Kidney epithelial cell (primary cell): ENCODE measurements around the gene RNF212.

GRCh38 chr4:467322-467896 is 31.5 kb downstream of the ZNF721 start:
- RAMPAGE, long total RNA, result no peak
- RRBS, result no CpG with 5 or more reads among the region's 5 CpGs

DNA sequence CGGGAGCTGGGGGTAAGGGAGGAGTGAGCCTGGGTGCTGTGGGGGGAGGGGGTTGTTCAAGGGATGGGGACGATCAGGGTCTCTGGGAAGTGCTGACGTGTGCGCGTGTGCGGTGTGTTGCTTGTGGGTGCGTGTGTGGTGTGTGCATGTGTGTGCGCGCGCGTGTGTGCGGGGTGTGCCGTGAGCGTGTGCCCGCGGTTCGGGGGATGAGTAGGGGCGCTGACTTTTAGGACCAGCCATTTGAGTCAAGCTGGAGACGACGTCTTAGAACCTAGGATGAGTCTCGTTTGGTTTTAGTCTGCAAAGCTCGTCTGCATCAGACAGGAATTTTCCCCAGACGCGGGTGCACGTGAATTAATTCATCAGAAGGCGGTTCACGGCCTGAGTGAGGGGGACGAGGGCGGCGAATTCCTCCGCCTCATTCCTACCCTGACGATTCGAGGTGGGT is 922 bp upstream of the TMEM271 start:
- RAMPAGE, long total RNA, result no peak
- RRBS, result no CpG with 5 or more reads among the region's 33 CpGs

DNA sequence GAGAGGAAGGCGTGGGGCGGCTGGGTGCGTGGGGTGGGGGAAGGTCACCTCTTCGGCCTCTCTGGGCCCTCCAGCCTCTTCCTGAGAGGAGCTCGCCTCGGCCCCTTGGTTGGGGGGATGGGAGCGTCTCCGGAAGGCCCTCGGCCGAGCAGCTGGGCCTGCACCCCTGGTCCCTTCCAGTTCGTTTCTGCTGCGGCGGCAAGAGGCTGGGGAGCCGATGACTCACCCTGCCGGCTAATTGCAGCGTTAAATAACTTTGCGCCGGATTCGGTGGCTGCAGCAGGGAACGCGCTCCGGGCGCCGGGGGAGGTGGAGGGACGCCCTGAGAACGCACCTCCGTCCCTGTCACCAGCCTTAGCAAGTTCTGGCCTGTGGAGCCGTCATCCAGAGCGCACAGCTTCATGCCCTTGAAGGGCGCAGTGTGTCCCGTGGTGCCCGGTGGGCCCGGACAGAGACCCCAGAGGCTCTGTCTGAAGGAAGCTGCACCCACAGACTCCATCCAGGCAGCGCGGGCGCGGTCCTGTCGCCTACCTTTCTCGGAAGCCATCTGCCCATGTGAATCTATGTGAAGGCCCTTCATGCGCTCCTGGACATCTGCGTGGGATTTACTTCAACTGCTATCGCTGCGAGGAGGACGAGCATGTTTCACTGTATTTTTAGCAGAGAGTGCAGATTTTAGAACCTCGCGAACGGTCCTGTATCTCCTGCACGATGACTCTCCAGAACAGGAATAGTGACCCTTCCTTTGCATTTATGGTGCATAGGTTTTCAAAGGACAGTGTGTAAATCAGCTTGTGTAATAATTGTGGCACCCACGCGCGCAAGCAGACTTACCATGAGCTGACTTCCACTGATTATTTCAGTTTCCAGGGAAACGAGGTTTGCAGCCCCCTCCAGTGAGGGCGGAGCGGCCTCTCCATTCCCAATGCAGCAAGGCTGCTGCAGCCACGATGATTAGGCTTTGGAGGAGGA is 1.6 kb upstream of the TMEM271 start:
- RAMPAGE, long total RNA, result no peak
- RRBS, result no CpG with 5 or more reads among the region's 55 CpGs

DNA sequence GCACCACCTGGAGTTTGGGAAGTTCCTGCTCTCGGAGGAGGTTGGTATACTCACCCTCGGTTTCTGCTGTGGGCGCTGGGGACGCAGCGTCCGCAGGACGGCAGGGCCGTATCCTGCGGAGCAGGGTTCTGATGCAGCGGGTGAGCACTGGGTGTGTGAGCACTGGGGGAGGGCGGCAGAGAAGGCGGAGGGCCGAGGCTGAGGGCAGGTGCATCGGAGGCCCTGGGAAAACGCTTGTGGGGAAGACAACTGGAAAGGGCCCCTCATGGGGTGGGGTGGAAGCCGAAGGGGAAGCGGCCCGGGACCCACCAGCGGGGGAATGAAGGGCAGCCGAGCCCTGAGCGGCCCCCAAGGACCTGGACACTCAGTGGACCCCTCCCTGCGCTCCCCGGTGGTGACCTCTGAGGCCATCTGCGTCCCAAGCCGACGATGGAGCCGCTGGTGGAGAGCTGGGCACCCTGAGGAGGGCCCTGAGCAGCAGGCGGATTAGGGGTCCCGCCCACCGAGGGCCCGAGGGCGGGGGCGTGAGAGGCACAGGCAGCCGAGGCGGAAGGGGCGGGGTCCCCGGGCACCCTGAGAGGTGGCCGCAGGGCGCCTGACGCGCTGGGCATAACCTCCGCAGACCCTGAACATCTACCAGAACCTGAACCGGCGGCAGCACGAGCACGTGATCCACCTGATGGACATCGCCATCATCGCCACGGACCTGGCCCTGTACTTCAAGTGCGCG is 10.8 kb downstream of the ATP5ME start:
- RAMPAGE, long total RNA, result no peak
- RRBS, result 2% methylated on average over 17 of the region's 51 CpGs

DNA sequence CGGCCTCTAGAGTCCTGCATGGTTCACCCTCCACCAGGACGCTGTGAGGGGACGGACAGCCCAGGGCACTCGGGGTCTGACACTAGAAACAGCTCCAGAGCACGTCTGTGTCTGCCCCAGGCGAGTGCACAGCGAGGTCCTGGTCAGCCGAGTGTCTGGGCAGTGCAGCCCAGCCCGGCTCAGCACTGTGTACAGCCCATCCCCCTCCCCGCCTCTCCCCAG is 8.1 kb downstream of the ATP5ME start:
- RAMPAGE, long total RNA, result no peak
- RRBS, result no CpG with 5 or more reads among the region's 10 CpGs

- RAMPAGE, long total RNA, result no peak
- RRBS, result 3% methylated on average over 11 of the region's 35 CpGs
These were observed 645 bp downstream of the MYL5 start for GRCh38 chr4:674794-675579.

DNA sequence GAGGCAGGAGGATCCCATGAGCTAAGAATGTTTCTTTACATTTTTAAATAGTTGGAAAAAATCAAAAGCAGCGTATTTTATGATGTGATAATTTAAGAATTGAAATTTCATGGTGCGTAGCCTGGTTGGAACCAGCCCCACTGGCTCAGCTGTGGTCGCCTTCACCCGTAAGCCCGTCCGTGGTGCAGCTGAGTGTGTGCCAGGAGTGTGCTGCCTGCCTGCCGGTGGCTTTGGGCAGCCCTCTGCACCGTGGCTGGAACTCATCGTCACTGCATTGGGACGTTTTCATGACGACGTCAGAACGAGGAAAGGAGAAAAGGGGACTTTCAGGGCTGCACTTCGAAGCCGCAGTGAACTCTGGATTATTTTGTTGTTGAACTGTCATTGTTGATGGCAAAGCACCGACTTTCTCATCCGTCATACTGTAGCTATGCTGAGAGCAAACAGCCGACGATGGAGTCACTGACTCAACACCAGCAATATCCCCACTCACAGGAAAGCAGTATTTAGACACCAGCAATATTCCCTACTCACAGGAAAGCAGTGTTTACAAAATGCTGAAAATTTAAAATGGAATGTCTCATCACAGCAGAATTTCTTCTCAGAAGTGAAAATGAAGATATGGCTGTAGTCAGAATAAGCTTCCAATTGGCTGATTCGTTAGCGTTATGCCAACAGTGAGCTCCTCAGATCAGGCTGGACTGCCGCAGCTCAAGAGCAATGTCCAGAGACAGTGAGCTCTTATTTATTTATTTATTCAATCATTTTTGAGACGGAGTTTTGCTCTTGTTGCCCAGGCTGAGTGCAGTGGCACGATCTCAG is 35.2 kb downstream of the PCGF3 start:
- RAMPAGE, long total RNA, result no peak
- RRBS, result no CpG with 5 or more reads among the region's 24 CpGs

- RAMPAGE, long total RNA, result no peak
- RRBS, result no CpG with 5 or more reads among the region's 19 CpGs
These were observed 44.4 kb downstream of the PCGF3 start for GRCh38 chr4:749841-750701.

DNA sequence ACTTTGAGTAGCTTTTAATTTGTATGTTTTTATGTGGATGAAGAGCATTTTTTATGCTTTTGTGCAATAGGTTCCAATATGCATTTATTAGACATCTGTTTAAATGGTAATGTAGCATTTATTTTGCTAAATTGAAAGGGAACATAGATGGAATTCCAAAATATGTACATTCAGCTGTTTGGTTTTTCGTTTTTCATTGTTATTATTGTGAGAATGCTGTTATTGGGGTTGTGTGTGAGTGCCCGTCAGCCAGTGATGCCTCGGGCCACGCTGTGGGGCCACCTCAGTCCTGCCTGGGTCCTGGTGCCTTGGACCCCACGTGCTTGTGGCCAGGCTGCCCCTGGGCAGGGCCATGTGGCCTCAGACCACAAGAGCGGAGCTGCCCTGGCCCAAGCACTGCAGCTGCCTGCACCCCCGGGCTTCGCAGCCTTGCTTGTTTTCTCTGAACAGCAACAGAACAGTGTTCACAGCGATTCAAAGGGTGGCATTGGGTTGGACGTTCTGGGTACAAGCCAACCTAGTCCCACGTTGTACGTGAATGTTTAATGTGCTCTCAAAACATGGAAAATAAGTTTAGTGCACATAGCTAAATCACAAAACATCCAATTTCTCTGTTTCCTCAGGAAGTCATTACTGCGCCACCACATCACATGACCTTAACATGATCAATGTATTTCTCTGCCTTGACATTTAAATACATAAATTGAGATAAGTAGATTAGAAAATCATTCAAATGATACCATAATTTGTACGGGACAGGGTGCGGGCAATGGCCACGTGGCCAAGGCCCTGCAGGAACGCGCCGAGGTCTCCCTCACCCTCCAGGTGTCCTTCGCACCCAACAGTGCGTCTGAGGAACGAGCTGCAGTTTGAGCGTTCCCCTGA is 56.9 kb downstream of the CPLX1 start:
- RAMPAGE, long total RNA, result no peak
- RRBS, result no CpG with 5 or more reads among the region's 23 CpGs

- RAMPAGE, long total RNA, result no peak
- RRBS, result no CpG with 5 or more reads among the region's 6 CpGs
These were observed 42.8 kb downstream of the CPLX1 start for GRCh38 chr4:783093-783563.

- RAMPAGE, long total RNA, result no peak
- RRBS, result no CpG with 5 or more reads among the region's 13 CpGs
These were observed 22.3 kb downstream of the GAK start for GRCh38 chr4:909770-910180.

GRCh38 chr4:978976-979708 is 5.8 kb upstream of the DGKQ start:
- RAMPAGE, long total RNA, result no peak
- RRBS, result 34% methylated on average over 6 of the region's 20 CpGs

- RAMPAGE, long total RNA, result no peak
- RRBS, result no CpG with 5 or more reads among the region's 12 CpGs
These were observed 456 bp upstream of the IDUA start for GRCh38 chr4:986348-986828.

GRCh38 chr4:1014316-1015145 is 3.1 kb downstream of the FGFRL1 start:
- RAMPAGE, long total RNA, result no peak
- RRBS, result no CpG with 5 or more reads among the region's 35 CpGs

DNA sequence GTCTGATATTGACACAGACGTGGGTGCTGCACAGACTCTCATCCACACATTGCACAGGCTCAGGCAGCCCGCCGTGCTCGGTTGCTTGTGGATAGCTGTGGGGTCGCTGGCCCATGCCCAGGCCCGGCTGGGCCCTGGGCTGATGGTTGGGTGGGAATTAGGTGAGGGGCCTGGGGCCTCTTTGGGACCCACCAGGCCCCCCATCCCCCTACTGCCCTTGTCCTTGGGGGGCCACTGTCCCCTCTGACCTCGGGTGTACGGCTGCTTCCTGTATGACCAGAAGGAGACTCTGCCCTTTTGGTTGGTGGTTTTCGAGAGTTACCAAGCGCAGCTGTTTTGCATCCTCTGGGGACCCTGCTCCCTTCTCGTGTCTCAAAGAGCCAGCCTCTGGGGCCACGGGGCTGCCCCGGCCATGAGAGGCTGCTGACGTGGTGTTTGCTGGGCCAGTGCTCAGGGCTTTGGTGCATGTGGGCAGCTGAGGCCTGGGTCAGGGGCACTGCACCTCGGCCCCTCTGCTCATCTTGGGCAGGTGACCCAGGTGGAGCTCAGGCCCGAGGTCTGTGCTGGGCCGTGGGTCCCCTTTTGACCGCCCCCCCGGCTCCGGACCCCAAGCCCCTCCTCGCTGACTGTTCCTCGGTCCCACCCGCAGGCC is 10.3 kb downstream of the FGFRL1 start:
- RAMPAGE, long total RNA, result no peak
- RRBS, result 100% methylated on average over 3 of the region's 23 CpGs

GRCh38 chr4:1113472-1114219 is at the start of gene RNF212:
Gene RNF212, minus strand, starts transcription at chr4:1113564.
- RAMPAGE, long total RNA, result start-site peak on the minus strand at chr4:1113550-1113557, 79 and 101 reads in 2 replicates; start-site peak on the plus strand at chr4:1113579-1113651, 33 and 17 reads in 2 replicates
- RRBS, result 8% methylated on average over 8 of the region's 69 CpGs

- RAMPAGE, long total RNA, result no peak
- RRBS, result no CpG with 5 or more reads among the region's 6 CpGs
These were observed 19.2 kb upstream of the SPON2 start for GRCh38 chr4:1191509-1191995.

DNA sequence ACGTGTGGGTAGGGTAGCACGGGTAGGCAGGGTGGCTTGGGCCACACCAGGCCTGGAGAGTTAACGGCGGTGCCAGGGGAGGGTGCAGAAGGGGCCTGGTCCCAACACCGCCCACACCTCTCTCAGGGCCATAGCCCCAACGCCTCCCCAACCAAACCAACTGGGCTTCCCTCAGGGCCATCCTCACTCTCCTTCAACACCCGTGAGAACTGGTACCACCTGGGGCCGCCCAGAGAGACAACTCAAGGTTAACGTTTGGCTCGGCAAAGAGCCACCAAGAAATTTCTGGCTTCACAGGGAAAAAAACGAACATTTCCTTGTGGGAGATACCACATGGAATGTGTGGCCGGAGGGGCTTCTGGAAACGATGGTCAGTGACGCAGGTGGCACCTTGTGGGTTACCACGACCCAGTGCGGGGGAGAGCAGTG is 3.2 kb downstream of the CTBP1 start:
- RAMPAGE, long total RNA, result no peak
- RRBS, result 59% methylated on average over 5 of the region's 16 CpGs

GRCh38 chr4:1291083-1291382 is 1.3 kb downstream of the MAEA start:
- RAMPAGE, long total RNA, result no peak
- RRBS, result no CpG with 5 or more reads among the region's 9 CpGs

DNA sequence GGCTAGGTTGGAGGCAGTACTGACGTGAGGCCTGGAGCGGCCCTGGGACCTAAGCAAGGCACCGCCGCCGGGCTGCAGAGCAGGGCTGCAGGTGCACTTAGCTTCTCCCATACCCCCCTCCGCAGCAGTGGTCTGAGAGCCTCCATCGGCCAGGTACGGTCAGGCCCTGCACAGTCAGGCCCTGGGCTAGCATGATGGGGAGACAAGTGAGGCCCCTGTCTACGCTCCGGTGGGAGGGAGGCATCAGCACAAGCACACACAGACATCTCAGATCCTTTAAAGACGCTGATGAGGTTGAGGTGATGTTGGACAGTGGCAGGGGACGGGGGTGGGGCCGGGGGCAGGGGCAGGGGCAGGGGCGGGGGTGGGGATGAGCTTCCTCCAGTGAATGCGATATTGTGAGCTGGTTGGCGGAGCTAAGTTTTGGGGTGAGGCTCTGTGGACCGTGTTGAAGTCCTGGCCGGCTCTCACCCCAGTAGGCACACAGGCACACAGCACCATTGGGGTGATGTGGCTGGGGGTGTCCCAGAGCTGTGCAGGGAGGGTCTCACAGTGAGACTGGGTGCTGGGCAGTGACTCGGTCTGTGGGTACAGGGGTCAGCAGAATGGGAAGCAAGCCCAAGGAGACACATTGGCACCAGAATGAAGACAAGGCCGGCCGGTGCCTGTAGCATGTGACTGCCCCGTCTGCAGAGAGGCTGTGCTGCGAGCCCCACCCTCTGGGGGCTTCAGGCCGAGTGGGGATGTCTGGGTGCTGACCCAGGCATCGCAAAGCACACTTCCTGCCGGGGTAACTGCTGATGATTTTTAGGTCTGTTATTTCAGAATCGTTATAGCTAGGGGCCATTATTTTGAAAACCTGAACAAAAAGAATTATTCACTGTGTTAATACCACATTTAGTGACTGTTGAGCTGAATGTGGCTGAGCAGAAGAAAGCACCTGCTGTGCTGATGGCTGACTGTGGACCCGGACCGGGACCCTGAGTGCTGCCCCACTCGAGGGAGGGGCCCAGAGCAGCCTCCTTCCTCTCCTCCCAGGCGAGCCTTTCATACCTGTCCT is 5.1 kb downstream of the MAEA start:
- RAMPAGE, long total RNA, result no peak
- RRBS, result no CpG with 5 or more reads among the region's 31 CpGs